Pericardium (tissue), 1 donor: ENCODE results near the genes STAC2, PGAP3, GRB7 and IKZF3.

GRCh38 chr17:39195723-39196185 is 1.7 kb downstream of the CACNB1 start:
- RRBS: no CpG with 5 or more reads among the region's 8 CpGs

GRCh38 chr17:39225276-39226303 is at the start of gene STAC2:
Gene STAC2 (minus strand): TSS chr17:39225945.
- RRBS: 4% methylated on average over 50 of the region's 96 CpGs

GRCh38 chr17:39553392-39554085 is 54.2 kb downstream of the NEUROD2 start:
- RRBS: no CpG with 5 or more reads among the region's 3 CpGs

- RRBS: no CpG with 5 or more reads among the region's 9 CpGs
These were observed 2.5 kb downstream of the PPP1R1B start for GRCh38 chr17:39628974-39629836.

- RRBS: no CpG with 5 or more reads among the region's 3 CpGs
These were observed 12.2 kb upstream of the TCAP start for GRCh38 chr17:39652826-39653445.

- RRBS: no CpG with 5 or more reads among the region's 11 CpGs
These were observed 4.6 kb upstream of the TCAP start for GRCh38 chr17:39660647-39660881.

DNA sequence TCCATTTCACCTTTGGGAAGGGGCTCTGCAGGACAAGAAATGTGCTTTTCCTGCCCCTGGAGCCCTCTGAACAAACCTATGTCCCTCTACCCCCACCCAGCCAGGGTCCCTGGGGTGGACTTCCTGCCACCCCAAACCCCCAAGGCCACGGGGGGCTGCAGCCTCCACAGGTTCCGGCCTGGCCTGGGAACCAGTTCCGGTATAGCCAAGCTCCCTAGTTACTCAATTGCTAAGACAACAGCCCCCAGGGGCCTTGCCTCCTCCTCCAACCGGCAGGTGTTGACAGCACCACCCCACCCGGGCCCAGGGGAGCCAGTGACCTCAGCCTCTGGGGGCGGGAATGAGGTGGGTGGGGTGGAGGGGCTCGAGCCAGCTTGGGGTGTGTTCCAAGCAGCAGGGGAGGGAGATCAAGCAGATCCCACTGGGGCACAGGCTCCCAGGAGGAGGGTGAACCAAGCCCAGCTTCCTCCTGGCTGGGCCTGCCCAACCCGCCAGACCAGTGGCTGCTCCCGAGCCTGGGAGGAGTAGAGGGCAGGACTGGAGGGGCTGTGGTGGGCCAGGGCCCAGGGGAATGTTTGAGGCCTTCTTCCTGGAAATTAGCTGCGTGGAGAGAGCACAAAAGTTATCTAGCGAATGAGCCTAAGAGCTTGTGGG is 6.6 kb downstream of the PNMT start:
- RRBS: 54% methylated on average over 2 of the region's 11 CpGs

DNA sequence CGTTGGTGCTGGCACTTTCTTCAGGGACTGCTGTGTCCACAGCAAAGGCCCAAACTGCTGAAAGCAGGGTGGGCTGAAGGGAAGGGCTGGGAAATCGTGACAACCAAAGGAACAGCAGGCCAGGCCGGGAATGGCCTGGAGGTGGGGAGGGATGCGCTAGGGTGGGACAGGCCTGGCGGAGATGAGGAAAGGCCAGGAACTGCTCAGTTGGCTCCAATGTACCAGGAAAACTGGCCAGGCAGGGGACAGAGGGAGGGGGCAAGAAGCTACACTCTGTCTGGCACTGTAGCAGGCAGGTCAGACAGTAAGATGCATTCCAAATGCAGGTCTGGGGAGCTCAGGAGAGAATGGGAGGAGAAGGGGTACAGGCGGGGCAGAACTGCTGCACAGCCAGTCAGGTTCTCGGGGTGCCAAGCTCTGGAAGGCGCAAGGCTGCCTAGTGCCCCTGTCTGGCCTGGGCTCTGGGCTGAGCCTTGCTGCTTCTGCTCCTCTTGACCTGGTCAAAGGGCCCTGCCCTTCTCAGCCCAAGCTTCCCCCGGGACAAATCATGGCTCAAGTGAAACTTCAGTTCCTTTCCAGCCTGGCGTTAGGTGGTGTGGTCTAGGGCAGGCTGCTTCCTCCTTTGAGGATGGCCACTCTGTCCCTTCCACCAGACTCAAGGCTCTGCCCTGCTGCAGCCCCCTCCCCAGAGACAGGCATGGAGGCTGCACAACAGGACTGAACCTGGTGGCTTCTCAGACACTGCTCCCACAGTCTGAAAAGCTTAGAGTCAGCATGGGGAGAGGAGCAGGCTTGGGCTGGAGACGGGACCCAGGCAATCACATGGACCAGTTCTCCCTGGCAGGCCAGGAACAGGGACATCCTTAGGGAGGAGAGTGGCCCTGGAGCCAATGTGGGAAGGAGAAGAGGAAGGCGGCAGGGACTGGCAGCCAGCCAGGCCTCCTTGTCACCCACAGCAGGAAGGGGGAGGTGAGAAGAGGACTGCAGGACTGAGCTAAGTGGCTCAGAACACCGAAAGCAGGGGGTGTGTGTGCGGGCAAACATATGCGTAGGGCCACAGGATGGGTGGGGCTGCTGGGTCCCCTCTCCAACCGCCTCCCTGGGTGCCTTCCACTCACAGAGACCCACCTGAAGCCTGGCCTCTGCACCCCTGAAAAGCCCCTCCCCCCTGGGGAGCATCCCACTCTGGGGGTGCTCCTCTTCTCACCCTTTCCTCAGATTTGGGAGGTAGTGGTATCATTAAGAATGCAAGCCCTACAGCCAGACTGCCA is 7.6 kb downstream of the PNMT start:
- RRBS: no CpG with 5 or more reads among the region's 16 CpGs

DNA sequence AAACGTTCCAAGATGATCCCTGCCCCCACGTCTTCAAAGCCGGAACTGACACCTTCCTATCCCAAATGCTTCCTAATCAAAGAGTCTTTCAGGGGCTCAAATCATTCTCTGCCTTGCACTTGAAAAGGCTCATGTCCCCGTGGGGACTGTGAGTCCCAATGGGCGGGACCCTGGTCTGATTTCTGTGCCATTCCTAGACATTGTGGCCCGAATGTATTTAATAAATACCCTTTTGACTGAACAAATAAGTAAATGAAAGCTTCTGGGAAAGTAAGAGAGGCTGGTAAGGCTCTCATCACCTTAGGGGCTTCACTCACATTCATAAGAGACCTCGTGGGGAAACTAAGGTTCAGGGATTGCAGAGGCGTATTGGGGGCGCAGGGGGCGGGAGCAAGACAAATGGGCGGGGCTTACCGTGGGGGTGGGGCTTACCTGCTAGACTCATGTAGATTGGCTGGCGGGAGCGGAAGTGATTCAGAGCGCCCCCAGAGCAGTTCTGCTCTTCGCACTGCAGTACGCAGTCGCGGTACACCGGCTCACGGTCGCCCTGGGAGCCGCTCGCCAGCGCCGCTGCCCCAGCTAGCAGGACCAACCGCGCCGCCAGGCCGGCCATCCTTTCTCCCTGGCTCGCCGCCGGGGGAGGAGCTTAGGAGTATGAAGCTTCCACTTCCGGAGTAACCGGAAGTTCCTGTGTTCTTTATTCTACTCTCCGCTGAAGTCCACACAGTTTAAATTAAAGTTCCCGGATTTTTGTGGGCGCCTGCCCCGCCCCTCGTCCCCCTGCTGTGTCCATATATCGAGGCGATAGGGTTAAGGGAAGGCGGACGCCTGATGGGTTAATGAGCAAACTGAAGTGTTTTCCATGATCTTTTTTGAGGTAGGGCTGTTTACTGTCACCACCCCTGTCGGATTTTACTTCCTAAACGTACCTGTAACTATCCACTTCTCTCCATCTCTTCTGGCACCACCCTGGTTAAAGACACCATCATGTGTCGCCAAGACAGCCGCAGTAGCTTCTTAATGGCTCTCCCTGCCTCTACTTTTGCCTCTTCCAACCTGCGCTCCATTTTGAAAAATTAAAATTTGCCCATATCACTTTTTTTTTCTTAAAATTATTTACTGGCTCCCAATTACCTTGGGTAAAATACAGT is at the start of gene PGAP3:
TSS of gene PGAP3 (minus strand) at position 656 of the 1,151 bp plus-strand sequence.
- RRBS: 1% methylated on average over 12 of the region's 49 CpGs

DNA sequence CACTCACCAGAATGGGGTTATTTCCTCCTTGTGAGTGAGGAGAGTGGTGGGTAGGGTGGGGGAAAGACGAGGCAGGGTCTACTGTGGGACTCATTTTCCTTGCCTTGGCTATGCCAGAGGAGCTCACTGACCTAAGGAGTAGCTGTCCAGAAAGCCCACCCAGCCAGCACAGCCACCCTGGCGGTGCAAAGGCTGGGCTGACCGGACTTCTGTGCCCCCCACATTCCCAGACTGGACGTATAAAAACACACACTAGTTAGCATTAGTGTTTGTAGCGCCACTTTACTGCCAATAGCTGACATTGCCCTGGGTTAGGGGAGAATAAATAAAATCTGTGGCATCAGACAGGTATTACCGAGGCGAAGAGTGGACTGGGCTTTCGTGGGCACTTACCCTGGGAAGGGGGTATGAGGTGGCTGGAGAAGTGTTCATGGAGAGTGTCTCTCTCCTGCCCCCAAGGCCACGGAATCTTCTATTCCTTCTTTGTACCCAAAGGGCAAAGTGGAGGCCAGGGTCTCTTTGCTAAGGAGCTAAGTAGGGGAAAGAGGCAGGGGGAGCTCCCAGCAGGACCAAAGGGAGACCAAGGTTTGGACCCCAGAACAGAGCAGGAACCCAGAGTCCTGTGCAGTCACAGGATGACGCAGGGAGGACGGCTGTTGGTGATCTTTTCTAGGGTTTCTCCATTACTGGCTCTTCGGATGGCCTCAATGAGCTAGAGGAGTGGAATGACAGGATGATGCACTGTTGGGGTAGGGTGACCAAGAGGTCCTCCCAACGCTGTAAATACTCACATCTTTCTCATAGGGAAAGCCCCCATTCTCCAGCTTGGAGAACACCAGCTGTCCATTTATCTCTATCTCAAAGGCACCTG is 1.2 kb downstream of the MIEN1 start:
- RRBS: no CpG with 5 or more reads among the region's 13 CpGs

- RRBS: no CpG with 5 or more reads among the region's 23 CpGs
These were observed at the start of gene GRB7 for GRCh38 chr17:39737209-39738058. Gene GRB7 (plus strand): TSS chr17:39737938.

- RRBS: 18% methylated on average over 5 of the region's 22 CpGs
These were observed 2.5 kb downstream of the GRB7 start for GRCh38 chr17:39739880-39740959.

DNA sequence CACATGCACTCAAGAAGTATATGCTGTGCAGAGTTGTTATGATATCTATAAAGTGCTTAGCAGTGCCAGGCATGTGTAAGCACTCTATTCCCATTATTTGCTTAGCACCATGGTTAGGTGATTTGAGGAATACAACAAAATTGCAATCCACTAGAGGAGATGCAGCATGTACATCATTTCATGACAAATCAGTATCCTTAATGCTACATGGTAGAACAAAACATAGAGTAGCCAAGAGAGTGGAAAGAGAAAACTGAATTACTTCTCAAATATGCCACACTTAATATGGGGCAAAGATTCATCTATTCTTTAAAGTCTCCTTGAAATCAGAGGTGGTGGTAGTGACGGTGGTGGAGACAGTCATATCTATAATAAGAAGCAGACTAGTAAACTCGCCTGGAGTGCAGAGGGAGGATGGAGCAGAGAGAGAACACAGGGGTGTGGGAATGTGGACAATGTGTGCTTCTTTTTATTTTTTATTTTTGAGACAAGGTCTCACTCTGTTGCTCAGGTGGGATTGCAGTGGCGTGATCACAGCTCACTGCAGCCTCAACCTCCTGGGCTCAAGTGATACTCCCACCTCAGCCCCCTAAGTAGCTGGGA is 33.6 kb downstream of the GRB7 start:
- RRBS: no CpG with 5 or more reads among the region's 3 CpGs

GRCh38 chr17:39776165-39776634 is 38.5 kb downstream of the GRB7 start:
- RRBS: no CpG with 5 or more reads among the region's 2 CpGs

GRCh38 chr17:39792939-39793354 is 55.2 kb downstream of the GRB7 start:
- RRBS: no CpG with 5 or more reads among the region's 6 CpGs

DNA sequence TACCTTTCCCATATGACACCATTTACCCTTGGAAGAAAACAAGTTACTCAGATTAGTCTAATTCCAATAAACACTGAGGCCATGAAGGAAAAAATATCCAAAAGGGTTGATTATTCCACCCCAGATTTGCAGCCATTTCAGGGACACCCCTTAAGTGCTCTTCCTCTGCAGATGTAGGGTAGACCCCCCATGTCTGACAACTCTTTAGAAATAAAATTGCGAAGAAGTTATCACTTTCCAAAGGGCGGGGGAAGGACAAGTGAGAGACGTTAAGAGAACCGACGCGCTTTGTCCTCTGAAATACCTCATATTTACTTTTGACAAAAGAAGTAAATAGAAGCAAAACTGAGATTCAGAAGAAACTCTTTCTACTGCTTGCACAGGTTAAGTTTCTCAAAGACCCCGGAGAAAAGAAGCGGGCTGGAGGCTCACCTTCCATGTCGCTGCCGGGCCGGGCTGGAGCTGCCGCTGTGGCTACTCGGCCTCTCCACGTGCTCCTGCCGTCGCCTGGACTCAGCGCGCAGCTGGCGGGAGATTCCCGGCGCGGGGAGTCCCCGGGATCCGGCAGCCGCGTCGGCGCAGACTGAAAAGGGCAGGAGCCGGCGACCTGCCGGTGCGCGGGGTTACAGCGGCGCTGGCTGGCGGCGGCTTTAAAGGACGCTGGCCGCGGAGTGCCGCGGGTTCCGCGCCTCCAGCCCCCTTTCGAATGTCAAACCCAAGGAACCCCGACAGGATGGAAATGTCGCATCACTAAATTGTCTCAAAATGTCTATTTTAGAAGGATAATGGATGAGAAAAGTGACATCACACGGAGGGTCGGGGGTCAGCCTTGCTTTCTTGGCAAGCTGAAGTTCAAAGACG is at the start of gene IKZF3:
TSS of gene IKZF3 (minus strand) at position 625 of the 861 bp plus-strand sequence.
- RRBS: 2% methylated on average over 8 of the region's 50 CpGs

GRCh38 chr17:39964033-39964240 is 1.1 kb downstream of the GSDMA start:
- RRBS: no CpG with 5 or more reads among the region's 5 CpGs

GRCh38 chr17:39972155-39972780 is 8.3 kb upstream of the PSMD3 start:
- RRBS: no CpG with 5 or more reads among the region's 7 CpGs

- RRBS: 33% methylated on average over 1 of the region's 13 CpGs
These were observed 17.2 kb downstream of the PSMD3 start for GRCh38 chr17:39997509-39998474.

- RRBS: no CpG with 5 or more reads among the region's 16 CpGs
These were observed 778 bp upstream of the CSF3 start for GRCh38 chr17:40014393-40014930.